Zone of skin (tissue), 1 donor: ENCODE measurements around a stretch of chr21.

DNA sequence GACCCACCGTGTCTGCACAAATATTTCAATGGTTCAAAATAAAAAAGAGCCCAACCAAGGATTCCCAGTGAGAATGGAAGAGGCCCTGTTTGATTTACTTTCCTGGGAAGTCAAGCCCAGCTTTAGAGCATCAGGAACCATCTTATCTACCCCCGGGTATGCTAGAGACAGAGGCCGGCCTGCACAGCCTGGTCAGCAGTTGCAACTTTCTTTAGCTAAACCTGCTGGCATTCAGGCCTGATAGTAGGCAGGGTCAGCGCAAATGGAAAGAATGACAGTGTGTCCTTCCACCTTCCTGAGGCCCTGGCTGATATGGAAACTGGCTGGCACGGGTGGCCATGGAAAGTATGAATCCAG lies 34.9 kb downstream of the RCAN1 start:
- RRBS = no CpG with 5 or more reads among the region's 5 CpGs

GRCh38 chr21:34698528-34699092 lies 29.8 kb downstream of the CLIC6 start:
- RRBS = no CpG with 5 or more reads among the region's 9 CpGs

DNA sequence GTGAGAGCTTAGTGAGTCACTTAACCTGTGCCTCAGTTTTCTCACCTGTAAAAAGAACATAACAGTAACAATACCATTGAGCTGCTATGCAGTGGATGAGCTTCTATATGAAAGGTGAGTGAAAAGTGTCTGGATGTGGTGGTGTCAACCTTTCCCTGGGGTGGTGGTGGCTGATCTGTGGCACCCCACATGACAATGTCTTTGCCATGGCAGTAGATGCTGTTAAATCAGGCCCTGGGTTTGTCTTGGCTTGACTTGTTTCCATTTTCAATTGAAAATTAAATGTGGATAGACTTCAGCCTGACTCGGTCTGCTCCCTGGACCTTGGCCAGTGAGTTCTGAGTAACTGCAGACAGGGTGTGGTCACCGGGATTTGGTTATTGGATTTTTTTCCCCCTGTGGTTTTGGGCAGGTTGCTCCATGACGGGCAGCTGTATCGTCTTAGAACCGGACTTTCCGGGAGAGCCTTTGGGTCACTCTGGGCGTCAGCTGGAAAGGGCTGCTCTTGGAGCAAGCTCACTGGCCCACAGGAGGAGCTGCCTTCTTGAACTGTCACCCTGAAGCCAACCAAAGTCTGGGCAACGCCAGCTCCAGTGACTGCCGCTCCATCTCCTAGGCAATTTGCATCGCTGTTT lies 74.9 kb downstream of the CLIC6 start:
- RRBS = 15% methylated on average over 4 of the region's 10 CpGs

- RRBS = no CpG with 5 or more reads among the region's 18 CpGs
These were observed 151.0 kb downstream of the CLIC6 start for GRCh38 chr21:34819569-34820375.

GRCh38 chr21:34826796-34827420 lies 158.1 kb downstream of the CLIC6 start:
- RRBS = no CpG with 5 or more reads among the region's 4 CpGs

- RRBS = no CpG with 5 or more reads among the region's 11 CpGs
These were observed 176.0 kb downstream of the CLIC6 start for GRCh38 chr21:34844531-34845428.

GRCh38 chr21:34859442-34859955 lies 189.6 kb downstream of the RUNX1 start:
- RRBS = 34% methylated on average over 2 of the region's 7 CpGs

DNA sequence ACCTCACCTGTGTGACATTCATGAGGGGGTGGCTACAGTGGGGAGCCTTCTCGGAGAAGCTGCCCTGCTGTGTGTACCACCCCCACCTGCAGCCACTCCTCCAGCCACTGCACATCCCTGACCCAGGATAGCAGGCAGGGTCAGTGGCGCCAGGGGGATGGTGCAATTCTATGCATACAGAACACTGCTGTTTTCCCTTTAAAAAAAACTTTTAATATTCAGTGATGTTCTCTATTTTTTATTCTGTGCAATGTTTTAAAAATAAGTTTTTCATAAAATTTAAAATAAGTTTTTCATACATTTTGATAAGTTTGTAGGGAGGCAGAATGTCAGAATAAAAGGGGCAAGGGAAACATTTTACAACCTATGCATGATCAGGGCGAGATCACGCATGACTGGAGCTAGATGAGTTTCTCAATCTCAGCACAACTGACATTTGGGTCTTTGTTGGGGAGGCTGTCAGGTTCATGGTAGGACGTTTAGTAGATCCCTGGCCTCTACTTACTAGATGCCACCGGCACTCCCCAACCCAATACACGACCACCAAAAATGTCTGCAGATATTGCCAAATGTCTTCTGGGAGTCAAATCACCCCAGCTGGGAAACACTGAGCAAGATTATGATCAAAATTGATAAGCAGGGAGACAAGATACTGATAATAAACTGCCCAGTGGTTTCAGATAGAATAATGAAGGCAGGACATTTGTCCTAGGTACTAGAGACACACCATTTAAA lies 176.6 kb downstream of the RUNX1 start:
- RRBS = no CpG with 5 or more reads among the region's 7 CpGs

- RRBS = no CpG with 5 or more reads among the region's 4 CpGs
These were observed 162.5 kb upstream of the RUNX1 start for GRCh38 chr21:35211636-35212040.

GRCh38 chr21:36150165-36151059 lies 6.2 kb upstream of the DOP1B start:
- RRBS = no CpG with 5 or more reads among the region's 4 CpGs

DNA sequence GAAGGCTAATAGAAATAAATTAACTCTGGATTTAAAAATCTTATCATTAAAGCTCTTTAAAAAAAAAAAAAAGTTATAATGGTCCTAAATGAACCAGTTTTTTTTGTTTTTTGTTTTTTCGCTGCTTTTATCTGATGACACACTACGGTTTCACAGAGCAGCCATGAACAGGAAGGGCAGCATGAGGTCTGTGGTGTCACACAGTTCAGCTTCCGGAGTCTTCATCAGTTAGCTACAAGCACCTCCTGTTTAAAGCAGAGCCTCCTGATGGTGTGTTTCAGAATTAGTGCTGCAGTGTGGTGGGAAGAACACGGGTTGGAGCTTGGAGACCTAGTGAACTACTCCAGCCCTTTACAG lies 17.2 kb downstream of the DOP1B start:
- RRBS = no CpG with 5 or more reads among the region's 4 CpGs

- RRBS = no CpG with 5 or more reads among the region's 7 CpGs
These were observed 59.6 kb upstream of the MORC3 start for GRCh38 chr21:36260264-36260953.

DNA sequence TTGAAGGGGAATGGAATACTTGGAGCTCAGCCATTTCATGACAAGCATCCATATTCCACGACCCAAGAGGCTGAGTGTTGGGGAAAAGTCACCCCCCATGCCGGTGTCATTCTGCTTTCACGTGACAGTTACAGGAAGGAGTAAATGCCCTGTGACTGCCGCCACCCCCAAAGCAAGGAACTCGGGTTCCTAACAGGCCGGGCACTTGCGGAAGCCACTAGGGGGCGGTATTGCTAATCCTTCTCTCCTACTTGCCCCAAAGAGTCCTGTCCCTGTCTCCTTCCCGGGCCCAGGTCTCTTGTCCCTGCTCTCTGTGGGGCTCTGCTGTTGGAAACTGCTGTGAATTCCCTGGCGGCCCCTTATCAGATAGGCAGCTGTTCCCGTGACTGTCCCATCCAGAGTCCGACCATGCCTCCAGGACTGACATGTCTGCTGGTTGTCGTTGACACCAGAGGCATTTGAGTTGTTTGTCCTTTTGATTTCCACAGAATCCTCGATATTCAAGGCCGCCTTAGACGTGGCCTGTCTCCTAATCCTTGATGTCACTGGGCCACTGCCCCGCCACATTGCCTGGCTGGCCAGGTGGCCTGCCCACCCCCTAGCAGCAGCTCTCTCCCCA lies 37.1 kb downstream of the CHAF1B start:
- RRBS = 36% methylated on average over 7 of the region's 17 CpGs

GRCh38 chr21:36698194-36698576 lies 730 bp upstream of the SIM2 start:
- RRBS = no CpG with 5 or more reads among the region's 24 CpGs

DNA sequence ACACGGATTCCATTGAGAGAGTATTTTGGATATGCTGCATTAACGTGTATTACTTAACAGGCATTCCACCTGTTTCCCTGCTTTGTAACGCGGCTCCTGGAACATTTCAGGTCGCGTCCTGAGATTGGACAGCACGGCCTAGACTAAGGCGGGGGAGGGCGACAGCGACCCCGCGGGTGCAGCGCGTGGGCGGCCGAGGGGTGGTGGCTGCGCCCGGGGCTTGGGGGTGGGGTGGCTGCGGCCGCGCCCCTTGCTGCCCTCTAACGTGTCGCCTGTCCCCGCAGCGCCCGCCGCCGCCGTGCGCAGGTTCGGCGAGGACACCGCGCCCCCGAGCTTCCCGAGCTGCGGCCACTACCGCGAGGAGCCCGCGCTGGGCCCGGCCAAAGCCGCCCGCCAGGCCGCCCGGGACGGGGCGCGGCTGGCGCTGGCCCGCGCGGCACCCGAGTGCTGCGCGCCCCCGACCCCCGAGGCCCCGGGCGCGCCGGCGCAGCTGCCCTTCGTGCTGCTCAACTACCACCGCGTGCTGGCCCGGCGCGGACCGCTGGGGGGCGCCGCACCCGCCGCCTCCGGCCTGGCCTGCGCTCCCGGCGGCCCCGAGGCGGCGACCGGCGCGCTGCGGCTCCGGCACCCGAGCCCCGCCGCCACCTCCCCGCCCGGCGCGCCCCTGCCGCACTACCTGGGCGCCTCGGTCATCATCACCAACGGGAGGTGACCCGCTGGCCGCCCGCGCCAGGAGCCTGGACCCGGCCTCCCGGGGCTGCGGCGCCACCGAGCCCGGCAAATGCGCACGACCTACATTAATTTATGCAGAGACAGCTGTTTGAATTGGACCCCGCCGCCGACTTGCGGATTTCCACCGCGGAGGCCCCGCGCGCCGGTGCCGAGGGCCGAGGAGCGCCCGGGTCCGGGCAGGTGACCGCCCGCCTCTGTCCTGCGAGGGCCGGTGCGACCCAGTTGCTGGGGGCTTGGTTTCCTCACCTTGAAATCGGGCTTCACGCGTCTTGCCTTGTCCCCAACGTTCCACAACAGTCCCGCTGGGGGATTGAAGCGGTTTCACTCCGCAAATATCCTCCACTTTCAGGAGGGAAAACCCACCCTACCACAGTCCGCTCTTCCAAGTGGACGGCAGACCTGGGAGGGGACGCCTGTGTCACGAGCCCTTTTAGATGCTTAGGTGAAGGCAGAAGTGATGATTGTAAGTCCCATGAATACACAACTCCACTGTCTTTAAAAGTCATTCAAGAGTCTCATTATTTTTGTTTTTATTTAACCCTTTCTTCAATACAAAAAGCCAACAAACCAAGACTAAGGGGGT lies 48.9 kb downstream of the SIM2 start:
- RRBS = 8% methylated on average over 54 of the region's 140 CpGs

DNA sequence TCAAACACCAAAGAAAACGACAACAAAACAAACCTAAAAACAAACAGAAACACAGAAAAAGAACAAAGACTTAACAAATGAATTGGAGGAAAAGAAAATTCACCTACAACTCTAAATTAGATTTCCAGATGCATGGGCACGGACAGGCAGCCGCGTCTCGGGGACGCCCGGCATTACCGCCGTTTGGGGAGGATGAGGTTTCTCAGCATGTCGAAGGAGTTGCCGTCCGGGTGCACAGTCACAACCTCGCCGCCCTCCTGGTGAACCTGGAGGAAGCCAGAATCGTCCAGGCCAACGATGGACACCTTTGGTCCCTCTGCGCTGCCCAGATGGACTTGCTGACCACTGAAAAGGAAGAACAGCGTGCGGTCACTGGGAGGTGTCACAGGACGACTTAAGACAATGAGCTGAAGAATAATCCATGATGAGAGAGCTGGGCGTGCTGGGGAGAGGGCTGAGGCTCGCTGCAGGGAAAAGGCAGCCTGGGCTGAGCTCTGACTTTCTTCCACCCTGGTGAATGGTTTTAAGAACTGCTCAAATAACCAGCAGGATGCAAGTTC lies 55.2 kb downstream of the SIM2 start:
- RRBS = 95% methylated on average over 6 of the region's 22 CpGs

- RRBS = no CpG with 5 or more reads among the region's 18 CpGs
These were observed 86.1 kb downstream of the SIM2 start for GRCh38 chr21:36784979-36785507.

GRCh38 chr21:37009768-37010477 lies 3.4 kb downstream of the RIPPLY3 start:
- RRBS = no CpG with 5 or more reads among the region's 34 CpGs

DNA sequence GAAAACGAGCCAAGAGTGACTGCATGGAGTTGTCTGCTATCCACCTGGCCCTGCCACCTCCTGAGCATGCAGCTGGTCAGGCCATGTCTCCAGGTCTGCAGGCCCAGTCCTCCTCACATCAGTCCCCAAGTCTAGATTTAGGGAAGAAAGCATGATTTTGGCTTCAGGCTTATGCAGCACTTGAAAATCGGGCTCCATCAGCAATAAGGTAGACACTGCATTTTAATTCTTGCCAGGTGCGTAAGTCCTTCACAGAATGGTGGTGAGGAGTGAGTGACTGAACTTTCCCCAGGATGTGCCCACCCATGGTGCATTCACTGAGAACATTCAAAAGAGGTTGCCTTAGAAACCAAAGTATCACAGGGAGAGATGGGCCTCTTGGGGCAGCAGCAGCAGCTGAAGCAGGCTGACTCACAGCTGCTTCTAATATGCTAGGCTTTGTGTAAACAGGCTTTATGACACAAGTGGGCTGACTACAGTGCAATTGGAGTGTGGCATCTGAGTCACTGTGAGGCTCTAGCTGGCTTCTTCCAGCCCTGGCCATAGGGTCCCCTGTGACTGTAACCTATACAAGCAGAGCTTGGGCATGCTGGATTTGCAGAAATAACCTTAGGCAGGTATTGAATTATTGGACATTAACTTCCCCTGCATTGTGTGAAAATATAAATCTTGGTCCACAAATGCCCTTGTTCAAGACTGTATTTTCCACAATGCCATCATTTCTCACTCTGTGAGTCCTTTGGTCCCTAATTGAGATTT lies 12.6 kb downstream of the PIGP start:
- RRBS = no CpG with 5 or more reads among the region's 3 CpGs

- RRBS = no CpG with 5 or more reads among the region's 5 CpGs
These were observed 14.2 kb downstream of the DYRK1A start for GRCh38 chr21:37380745-37381101.